Urinary bladder (tissue), 3 donors: Measurements from ENCODE around the genes MTFMT, RASL12 and CLPX.

- PRO-cap, result bidirectional peak, plus-strand start at chr15:63505258, minus-strand start at chr15:63505297; unidirectional peak, minus-strand start at chr15:63505687
- RAMPAGE, long total RNA, result no peak
Observed at GRCh38 chr15:63504932-63506059, 903 bp downstream of the USP3 start.

DNA sequence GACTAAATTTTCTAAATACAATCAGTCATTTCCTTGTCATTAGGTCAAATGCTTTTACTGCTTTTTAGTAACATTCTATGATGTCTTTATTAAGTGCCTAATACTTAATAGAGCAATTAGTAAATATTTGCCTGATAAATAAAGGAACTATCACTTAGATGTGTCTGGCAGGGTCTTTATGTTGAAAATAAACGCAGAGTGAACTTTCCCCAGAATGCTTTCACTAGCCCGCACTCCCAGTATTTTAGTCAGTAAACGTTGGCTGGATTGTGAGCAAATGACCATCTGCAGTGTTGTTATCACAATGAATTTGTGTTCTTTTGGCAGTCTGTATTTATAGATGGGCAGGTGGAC is 4.8 kb downstream of the USP3 start:
- PRO-cap, result no peak
- RAMPAGE, long total RNA, result no peak

- PRO-cap, result no peak
- RAMPAGE, long total RNA, result no peak
Observed at GRCh38 chr15:63553477-63553862, 43.7 kb upstream of the FBXL22 start.

DNA sequence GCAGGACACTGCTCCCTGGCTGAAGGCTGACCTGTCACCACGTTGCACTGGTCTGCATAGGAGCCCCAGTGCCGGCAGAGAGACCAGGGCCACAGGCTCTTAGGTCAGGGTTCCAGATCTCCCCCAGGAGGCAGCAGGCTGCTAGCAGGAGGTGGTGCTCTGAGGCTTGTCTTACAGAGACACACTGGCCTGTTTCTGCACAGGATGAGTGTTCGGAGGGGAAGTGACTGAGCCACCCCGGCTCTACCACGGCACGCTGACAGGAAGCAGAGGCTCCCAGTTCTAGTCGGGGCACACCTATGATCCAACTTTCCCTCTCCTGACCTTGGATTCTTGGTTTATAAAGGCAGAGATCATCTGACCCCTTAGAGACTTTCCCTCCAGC is 8.6 kb downstream of the FBXL22 start:
- PRO-cap, result no peak
- RAMPAGE, long total RNA, result no peak

DNA sequence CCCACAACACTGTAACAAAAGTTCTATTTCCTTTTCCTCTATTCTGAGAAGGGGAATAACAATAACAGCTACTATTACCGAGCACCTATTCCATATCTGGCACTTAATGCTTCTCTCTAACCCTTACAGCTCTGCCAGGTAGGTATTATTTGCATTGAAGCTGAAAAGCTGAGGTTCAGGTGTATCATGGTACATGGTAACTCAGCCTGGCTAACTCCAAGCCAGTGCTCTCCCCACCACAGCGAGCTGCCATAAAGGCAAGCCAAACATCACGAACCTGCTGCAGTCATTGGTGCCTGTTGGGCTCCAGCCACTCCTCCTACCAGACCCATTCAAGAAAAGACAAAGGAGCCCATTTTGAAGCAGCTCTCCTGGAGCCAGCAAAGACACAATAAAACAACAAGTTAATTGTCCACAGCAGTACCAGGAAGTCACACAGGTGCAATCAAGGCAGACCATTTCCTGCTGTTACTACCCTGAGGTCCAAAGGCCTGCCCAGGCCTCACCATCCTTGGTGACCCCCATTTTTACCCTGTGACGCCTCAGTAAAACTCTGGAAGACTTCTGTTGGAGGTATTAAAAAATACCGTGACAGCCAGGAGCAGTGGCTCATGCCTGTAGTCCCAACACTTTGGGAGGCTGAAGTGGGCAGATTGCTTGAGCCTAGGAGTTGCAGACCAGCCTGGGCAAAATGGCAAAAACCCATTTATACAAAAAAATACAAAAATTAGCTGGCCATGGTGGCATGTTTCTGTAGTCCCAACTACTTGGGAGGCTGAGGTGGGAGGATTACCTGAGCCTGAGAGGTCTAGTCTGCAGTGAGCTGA is 77.5 kb downstream of the DAPK2 start:
- PRO-cap, result no peak
- RAMPAGE, long total RNA, result no peak

DNA sequence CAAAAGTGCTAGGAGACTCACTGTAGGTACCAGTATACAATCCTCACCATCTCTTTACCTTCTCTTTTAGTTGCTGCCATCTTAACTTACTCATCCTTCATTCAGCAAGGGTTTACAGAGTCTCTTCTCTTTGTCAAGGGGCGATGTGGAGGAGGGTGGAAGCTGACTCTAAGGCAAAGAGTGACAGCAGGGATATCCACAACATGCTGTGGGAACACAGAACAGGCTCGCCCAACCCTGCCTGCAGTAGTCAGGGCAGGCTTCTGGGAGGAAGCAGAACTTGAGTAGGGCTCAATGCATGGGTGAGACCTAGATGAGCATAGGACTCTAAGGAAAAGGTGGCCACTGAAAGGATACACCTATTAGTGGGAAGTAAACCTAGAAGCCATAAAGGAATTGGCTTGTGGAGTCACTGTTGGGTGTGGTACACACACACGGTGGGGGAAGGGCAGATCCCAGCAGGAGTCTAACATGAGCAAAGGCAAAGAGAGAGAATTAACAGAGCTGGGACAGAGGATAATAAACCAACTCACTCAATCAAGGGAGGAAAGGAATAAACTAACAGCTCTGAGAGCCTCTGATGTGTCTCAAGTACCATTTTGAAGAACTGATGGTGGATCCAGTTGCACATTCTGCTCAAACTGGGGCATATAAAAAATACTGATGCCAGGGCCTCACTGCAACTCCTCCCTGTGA is 23.1 kb downstream of the DAPK2 start:
- PRO-cap, result no peak
- RAMPAGE, long total RNA, result no peak

GRCh38 chr15:64096266-64096938 is 620 bp downstream of the SNX1 start:
- PRO-cap, result no peak
- RAMPAGE, long total RNA, result no peak

DNA sequence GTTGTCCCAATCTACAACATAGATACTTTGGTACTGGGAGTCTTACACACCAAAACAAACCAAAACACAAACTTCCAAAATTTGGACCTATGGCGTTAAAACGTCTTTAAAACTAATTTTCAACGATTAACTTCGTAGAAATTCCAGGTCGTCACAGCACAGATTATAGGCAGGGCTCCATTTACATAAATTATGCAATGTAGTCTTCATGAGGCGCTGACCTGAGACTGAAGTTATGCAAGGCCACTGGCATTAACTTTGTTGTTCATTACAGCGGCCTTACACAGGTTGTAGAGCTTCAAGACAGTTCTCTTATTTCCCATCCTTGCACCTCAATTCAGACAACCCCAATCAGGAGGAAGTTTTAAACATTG is 1.1 kb upstream of the PPIB start:
- PRO-cap, result no peak
- RAMPAGE, long total RNA, result no peak

DNA sequence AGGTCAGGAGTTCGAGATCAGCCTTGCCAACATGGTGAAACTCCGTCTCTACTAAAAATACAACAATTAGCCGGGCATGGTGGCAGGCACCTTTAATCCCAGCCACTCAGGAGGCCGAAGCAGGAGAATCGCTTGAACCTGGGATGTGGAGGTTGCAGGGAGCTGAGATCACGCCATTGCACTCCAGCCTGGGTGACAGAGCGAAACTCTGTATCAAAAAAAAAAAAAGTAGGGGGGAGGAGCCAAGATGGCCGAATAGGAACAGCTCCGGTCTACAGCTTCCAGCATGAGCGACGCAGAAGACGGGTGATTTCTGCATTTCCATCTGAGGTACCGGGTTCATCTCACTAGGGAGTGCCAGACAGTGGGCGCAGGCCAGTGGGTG is 29.6 kb downstream of the CSNK1G1 start:
- PRO-cap, result no peak
- RAMPAGE, long total RNA, result no peak

DNA sequence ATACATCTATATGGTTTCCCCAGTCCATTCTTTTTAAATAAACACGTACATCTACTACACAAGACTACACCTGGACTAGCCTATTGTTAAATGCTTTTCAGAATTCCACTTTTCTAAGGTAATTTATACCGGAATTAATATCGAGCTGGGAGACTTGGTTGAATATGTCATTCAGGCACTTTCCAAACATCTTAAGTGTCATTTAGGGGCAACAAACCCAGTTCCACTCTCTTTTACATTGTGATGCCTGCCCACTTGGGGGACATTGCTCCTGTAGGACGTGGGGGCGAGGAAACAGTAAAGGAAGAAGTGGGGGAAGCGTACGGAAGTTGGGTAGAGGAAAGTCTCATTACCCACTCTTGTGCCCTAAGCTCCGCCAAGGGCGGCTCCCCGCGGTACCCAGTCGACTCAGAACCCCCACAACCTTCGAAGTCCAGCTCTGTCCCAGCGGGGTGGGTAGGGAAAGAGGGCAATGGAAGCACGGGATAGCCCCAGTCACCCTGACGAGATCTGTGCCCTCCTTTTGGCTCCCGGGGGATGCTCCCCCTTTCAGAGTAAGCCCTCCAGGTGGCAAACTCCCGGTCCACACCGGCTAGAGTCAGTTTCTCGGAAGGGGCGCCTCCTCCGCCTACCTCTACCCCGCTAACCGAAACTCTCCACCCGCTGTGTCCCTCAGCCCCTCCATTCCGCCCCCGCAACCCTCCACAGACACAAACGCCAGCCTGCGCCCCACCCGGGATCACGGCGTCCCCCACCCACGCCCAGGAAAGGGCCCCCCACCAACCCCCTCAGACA is 639 bp downstream of the CSNK1G1 start:
- PRO-cap, result no peak
- RAMPAGE, long total RNA, result no peak

GRCh38 chr15:64397512-64397966 is 9.9 kb downstream of the TRIP4 start:
- PRO-cap, result no peak
- RAMPAGE, long total RNA, result no peak

DNA sequence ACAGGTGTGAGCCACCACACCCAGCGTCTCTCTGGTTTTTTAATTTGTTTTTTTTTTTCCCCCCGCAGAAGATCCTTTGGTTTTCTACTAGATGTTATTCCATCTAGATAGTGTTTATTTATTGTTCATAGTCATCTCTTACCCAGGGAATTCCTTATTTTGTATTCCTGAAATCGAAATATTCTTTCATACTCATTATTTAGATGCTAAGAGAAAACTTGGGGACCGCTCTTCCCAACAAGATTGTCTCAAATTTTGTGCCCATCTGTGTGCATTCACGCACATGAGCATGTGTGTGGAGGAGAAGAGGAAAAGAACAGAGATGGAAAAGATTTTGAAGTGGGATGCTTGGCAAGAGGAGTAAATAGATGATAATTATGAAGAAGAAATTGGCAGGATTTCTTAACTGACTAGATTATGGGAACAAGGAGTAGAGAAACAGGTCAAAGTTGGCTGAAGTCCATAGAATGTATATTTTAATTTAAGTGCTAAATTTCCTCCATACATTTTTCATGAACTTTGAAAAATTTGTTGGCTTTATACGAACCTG is 100.0 kb downstream of the ZNF609 start:
- PRO-cap, result no peak
- RAMPAGE, long total RNA, result no peak

DNA sequence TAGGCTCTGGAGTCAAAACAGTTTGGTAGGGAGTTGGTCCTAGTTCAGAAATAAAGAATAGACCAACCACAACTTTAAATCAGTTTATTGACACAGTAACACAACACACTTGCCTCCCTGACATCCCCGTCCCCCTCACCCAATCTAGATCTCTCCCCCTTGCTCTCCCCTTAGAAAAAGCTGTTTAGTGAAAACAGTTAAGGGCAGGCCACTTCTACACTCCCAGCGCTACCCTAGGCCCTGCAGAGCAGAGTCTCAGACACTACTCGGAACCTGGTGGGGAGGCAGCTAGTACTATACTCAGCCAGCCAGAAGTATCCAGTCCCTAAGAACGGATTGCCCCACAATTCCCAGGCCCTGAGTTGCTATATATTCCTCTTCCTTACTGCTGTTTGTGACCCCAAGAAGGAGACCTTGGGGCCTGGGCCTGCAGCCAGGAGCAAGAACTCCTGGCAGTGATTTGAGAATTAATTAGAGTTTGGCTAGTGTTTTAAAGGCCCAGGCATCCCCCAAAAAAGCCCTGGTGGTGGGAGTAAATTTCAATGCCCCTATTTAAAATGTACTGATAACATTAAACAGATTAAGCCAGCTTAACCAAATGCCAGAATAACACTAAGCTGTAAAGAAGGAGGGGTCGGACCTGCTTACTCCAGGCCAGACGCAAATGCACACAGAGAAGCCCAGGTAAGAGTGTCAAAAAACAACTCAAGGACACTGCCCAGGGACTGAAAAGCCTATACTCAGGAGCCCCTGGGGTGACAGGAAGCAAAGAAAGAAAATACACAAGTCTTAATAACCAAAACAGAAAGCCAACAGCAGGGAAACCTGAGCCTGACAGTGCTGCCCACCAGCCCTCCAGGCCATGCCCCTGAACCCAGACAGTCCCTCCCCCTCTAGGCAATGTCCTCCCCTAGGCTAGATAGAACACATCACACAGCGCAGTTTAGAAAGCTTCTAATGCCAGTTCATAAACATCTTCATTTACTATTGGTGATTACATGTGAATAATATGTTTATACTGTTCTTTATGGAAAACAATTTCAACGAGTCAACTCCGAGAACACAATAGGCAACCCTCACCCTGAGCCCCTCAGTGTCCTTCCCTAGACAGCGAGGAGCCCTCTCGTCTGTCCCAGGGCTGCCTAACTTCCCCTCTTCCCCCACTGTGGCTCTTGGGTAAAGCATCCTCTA is 87.5 kb downstream of the RBPMS2 start:
- PRO-cap, result no peak
- RAMPAGE, long total RNA, result no peak

DNA sequence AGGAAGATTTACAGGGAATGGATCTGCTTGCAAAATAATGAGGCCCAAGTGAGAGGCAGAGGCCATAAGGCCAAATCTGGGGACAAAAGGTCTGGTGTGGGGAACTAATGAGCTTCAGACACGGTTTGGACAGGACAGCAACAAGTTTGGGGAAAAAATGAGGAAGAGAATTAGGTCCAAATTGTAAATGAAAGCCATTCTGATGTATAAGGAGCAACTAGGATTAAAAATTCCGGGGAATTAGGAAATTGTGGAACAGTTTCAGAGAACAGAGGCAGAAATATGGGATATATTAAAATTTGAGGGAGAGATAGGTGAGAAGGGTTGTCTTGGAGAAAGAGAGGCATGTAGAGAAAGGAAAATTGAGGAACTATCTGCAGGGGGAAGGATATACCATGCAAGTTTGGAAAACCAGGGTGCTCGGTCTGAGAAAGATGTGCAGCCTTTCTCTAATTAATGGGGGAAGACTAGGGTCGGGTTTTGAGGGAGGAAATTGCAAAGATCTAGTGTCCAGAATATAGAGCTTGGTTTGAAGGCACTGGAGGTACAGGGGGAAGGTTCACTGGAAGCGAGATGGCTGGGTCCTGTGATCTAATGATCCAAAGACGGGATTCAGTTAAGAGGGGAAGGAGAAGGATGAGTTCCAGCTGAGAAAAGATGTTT is 73.7 kb downstream of the RBPMS2 start:
- PRO-cap, result unidirectional peak, plus-strand start at position 117 of the sequence
- RAMPAGE, long total RNA, result no peak

- PRO-cap, result bidirectional peak, plus-strand start at chr15:64755193, minus-strand start at chr15:64754998
- RAMPAGE, long total RNA, result no peak
Observed at GRCh38 chr15:64754733-64755276, 20.6 kb downstream of the RBPMS2 start.

- PRO-cap, result no peak
- RAMPAGE, long total RNA, result no peak
Observed at GRCh38 chr15:64836187-64836741, 5.5 kb upstream of the PLEKHO2 start.

DNA sequence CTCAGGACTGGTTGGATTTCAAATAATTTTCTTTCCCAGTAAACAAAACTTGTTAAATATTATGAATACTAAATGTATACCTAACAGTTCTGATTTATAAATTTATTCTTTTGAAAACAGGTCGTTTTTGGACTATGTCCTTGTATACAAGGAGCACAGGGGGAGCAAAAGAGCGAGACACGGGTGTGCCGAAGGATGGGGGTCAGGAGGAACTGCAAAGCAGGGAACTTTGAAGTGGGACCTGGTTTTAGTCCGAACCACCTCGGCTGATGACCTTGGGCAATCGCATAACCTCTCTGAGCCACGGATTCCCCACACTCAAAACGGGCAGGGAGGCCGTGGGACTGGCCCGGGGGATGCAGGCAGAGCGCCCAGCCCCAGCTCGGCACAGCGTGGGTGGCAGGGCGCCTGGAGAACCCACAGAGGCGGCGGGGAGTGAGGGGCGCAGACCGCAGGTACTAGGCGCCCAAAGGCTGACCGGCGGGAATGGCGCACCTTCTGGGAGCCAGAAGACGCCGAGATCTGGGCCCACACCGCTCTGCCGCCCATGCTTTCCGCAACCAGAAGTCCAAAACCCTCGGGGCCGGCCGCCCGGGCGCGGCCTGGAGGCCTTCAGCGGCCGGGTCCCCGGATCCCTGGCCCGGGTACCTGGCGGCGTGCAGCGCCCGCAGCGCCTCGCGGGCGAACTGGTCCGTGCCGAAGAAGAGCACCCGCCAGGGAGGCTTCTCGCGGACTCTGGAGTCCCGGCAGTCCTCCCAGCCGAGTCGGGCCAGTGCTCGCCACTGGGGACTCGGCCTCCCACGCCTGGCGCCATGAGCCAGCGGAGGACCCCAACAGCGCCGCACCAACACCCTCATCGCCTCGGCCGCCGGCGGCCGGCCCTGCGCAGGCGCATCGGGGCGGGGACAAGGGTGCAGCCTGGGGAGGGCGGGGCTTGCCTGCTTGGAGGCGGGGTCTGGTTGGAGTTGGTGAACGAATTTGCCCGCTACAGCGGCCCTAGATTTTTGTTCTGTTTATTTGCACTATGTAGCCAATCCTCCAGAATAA is at the start of gene MTFMT:
Gene MTFMT, minus strand, starts transcription at position 883 of the 1,047 bp plus-strand sequence.
- PRO-cap, result bidirectional peak, plus-strand start at position 962 of the sequence, minus-strand start at position 883 of the sequence
- RAMPAGE, long total RNA, result no peak

- PRO-cap, result bidirectional peak, plus-strand start at chr15:65068054, minus-strand start at chr15:65067965; unidirectional peak, minus-strand start at chr15:65068283
- RAMPAGE, long total RNA, result no peak
Observed at GRCh38 chr15:65067631-65068704, at the start of gene RASL12. RASL12 (minus strand) TSS chr15:65067991.

- PRO-cap, result bidirectional peak, plus-strand start at chr15:65185453, minus-strand start at chr15:65185315; bidirectional peak, plus-strand start at chr15:65185710, minus-strand start at chr15:65185576
- RAMPAGE, long total RNA, result start-site peak on the minus strand at chr15:65185310-65185350, 138 and 61 reads in 2 replicates
Observed at GRCh38 chr15:65184819-65185862, at the start of gene CLPX. CLPX (minus strand) TSS chr15:65185342.

DNA sequence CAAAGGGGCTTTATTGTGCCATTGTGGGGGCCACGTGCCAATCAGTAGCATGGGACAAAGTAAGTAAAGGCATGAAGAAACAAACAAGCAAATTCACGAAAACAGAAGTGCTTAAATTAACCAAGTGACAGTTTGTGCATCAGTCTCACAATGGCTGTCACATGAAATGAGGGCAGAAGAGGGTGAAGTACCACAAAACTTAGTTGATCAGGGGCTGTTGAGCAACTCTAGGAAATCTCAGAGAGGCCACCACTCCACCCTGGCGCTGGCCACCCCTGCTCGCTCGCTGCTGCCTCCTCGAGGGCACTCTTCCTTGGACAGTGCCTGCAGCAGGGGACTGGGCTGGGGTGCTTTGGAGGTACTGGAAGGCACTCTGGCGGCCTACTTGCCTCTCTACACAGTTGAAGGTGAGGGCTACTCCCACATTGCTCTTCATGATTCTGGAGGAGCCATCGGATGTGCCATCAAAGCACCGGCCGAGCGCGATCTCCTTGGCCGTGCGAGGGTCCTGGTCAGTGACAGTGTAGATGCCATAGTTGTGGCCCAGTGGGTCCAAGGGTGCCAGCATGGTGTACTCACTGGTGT is 11.5 kb upstream of the CLPX start:
- PRO-cap, result no peak
- RAMPAGE, long total RNA, result no peak